Cardiac atrium fibroblast (primary cell): ENCODE measurements around the gene MYO5C.

DNA sequence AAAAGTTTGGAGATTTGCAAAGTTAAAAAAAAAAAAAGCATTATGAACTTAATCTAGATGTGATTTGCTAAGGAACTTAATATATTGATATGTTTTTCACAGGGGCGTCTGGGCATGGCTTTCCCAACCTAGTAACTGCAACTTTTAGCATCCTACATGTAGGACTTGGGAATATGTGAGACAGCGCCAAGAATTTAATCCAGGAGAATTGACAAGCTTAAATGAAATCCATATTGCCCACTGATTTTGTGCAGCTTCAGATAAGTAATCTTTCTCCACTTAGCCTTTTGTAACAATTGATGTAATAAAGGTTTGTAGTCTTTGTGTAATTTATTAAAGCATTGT lies 972 bp upstream of the GABPB1 start:
- RAMPAGE, long total RNA, result no peak

- RAMPAGE, long total RNA, result no peak
Measured at GRCh38 chr15:50798711-50799028, 33.2 kb upstream of the SPPL2A start.

GRCh38 chr15:51093505-51094568 lies 869 bp downstream of the TNFAIP8L3 start:
- RAMPAGE, long total RNA, result no peak

DNA sequence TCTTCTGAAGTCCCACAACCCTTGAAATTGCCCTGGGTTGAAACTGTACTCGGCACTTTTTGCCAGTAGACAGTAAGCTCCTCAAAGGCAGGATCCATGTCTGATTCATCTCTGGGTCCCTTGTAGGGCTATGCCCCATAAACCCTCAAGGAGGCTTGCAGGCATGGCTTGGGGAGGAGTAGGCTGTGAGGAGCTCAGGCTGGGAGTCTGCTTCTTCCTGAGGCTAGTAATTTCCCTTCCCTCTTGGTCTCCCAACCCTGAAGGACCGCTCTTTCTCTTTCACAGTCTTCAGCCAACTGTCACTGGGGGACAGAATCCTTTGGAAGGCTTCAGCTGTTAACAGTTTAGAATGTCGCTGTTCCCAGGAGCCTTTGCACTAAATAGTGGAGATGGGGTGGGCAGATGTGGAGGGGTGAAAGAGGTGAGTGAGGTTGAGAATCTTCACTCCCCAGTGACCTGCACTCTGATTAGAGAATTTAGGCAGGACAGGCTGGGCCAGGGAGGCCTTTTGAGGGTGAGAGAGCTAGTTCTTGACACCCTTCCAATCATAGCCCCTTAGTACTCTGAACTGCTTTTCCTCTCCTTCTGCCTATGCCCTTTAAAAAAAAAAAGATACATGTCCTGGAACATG lies 35.5 kb downstream of the CYP19A1 start:
- RAMPAGE, long total RNA, result no peak

GRCh38 chr15:51331938-51332776 lies 6.2 kb downstream of the CYP19A1 start:
- RAMPAGE, long total RNA, result no peak

- RAMPAGE, long total RNA, result no peak
Measured at GRCh38 chr15:51812904-51813441, 16.5 kb upstream of the TMOD3 start.

DNA sequence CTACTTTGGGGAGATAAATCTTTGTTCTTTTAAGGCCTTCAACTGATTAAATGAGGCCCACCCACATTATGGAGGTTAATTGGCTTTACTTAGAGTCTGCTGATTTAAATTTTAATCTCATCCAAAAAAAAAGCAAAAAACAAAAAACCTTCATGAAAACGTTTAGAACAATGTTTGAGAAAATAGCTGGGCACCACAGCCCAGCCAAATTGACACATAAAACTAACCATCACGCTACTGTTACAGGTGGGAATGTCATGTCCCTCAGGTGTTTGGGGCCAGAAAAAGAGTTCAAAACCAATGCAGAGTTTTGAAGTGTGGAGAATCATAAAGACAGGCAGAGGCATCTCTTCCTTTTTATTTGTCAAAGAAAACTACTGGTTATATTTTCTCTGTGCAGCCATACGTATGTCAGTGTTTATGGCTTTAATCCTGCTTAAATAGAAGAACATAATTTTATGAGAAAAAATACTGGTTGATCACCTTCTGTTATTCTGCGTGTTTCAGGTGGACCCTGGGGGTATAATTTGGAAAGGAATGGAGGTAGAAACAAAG lies 41.5 kb downstream of the TMOD3 start:
- RAMPAGE, long total RNA, result no peak

- RAMPAGE, long total RNA, result no peak
Measured at GRCh38 chr15:51907347-51907605, 64.3 kb downstream of the LEO1 start.

DNA sequence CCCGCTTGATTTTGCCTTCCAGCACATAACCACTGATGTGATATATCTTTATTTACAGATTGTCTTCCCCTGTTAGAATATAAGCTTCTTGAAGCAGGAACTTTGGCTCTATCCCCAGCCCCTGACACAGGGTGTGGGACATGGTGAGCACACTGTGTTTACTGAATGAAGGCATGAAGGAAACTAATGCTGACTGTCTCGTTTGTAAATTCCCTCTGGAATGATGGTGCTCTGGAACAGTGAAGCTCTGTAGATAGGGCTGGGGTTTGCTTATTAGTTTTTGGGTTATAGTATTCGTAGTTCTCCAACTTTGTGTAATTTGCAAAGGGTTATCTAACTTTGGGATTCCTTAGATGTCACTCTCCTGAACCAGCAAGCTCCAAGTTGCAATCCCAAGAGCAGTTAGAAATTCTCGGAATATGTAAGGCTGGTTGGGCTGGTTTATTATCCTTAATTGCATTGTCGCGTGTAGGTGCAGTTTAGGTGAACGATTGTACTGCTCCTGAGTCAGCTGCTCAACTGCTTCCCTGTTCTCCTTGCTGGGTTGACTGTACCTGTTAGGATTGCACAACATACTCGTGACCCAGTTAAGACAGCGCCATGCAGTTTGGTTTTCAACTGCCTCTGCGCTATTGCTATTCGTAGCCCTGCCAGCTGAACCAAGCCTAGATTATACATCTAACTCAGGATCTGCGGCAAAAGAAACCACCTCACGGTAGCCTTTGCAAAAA lies 41.2 kb downstream of the BCL2L10 start:
- RAMPAGE, long total RNA, result no peak

DNA sequence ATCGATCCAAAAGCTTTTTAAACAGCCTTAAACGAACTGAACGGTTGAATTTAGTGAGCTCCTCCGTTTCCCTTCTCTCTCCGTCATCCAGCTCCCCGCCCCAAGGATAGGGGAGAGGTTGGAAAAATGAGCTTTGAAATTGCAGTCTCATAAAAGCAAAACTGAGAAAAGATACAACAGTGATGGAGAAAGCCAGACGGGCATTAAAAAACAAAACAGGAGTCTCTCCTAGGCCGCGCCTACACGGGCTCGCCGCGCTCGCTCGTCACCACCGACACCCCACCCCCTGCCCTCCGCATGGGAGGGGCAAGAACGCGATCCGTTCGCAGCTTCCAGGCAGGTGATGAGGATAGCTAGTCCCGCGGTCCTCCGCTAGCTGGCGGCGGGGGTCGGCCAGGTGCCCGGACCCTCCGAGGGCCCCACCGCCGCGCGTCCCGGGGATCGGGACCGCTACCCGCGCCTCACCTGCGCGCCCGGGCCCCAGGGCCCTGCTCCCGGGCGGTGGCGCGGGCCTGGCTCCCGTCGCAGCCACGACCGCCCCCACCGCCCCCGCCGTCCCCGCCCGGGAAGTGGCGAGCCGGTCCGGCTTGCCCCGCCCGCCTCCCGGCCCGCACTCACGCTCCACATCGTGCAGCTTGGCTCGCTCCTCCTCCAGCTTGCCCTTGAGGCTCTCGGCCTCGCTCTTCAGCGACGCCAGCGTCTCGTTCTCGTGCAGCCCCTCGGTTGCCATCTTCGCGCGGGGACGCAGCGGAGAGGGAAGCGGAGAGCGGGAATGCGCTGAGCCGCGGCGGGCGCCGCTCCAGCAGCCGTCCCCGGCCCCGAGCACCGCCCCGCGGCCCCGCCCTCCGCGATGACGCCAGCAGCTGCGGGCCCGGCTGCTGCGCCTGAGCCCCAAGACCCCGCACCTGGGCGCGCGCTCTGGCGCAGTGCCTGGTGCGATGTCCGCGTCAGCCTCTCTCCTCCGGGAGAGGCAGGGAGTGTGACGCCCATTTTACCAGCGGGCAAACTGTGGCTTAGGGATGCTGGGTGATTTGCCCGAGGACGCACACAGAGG lies 11.7 kb downstream of the GNB5 start:
- RAMPAGE, long total RNA, result no peak

DNA sequence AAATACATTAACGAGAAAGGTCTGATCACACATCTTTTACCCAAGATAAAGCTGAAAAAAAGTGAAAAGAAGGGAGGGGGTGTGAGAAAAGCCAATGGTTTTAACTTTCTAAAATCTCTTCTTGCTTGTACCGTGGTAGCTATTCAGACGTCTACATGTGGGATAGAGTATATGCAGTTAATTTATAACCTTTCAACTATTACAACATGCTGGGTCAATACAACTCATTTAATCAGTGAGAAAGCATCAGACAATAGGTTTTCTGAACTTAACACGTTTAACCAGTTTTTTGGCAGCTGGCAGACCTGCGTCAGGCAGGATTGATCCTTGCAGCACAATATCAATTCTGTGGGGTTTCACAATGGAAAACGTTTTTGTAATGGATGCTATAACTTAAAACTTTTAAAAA lies 6.5 kb downstream of the GNB5 start:
- RAMPAGE, long total RNA, result no peak

DNA sequence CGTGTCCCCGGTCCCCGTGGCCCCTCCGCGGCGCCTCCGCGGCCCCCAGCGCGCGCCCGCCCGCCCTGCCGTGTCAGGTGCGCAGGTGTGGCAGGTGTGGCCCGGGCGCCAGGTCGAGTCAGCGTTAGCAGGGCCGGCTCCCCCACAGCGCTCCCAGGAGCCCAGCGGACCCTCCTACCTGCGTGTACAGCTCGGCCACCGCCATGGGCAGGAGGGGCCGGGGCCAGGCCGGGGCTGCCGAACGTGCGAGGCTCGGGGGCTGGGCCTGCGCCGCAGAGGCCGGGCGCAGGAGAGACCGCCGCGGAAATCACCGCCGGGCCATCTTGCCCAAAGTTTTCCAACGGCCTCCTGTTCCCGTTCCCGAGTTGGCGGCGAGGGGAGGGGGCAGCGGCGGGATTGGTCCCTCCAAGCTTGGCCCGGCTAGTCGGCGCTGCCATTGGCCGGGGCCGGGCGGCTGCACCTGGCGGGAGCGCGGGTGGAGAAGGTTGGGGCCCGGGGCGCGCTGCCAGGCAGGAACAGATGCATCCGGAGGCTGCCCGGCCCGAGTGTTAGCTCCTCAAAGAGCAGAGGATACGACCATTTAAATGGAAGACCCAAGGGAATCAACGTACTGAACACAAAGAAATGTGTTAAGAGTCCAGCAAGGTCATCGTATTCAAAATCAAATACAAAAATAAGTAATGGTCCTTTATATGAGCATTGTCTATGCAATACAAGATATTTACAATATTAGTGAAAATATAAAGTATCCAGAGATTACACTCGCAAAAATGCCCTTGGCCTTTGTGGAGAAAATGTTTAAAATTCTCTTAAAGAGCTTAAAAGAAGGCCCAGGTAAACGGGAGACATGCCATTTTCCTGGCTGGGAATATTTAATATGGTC lies at the start of gene MYO5C:
Gene MYO5C (minus strand): TSS at position 373 of the 883 bp plus-strand sequence.
- RAMPAGE, long total RNA, result no peak

DNA sequence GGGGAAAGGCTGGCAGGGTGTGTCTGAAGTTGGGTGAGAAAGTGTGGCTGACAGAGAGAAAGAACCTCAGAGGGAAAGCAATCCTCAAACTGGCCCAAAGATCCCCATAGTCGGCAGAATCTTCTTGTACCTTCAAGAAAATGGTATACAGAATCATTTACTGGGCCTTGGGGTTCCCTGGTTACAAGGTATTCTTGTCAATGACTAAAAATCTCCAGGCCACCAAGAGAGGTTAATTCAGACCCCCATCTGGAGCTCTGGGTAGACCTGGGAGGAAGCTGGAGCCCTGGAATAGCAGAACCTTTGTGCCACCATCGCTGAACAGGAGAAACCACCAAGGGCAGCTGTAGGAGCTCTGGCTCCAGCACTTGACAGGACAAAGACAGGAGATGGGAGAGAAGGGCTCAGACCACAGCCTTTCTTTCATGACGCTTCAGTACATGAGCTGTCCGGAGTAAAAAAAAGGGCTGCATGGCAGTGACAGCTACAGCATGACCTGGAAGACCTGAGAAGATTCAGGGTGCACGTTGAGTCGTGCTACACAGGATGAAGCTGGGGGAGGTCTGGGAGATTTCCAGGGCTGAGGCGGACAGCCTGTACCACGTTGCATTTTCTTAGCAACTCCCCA lies 15.2 kb upstream of the MYO5C start:
- RAMPAGE, long total RNA, result no peak

DNA sequence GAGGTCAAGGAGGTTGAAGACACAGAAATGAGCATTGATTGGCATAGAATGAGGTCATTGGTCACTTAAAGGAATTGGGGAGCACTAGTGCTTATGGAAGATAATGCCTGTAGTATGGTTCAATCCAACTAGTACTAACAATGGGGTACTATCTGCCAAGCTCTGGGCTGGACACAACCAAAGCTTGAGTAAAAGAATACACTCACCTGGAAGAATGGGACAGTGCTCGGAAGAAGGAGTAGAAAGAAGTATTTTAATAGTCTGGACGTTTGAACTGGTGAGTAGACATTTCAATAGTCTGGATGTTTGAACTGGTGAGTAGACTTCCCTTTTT lies 40.2 kb upstream of the ATOSA start:
- RAMPAGE, long total RNA, result no peak

DNA sequence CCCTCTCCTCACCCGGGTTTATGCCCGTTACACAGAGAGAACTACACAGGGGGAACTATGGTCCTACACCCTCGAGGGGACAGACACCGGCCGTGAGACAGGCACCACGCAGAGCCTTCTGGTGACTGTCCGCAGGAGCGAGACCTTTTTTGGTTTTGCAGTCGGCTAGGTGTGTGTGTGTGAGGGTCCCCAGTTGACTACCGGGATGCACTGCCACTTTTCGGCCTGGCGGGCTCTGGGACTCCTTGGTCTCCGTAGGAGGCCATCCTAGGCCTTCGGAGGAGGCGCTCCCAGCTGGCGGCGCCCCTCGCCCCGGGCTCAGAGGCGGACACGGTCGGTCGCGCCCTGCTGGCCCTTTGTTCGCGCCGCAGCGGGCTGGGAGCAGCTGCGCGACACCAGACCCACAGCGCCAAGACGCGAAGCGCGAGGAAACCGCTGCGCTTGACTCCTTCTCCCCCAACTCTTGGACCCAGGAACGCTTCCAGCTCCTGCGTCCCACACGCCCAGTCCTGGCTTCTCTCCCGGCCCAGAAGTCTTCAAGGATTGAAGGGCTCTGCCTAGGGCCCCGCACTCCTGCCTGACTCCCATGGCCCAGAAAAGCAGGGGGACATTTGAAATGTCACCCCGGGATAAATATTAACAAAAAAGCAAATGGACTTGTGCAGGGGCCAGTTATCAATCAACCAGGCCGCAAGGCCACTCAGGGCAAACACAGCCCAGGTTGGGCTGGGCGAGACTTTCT lies 5.4 kb downstream of the ONECUT1 start:
- RAMPAGE, long total RNA, result no peak

- RAMPAGE, long total RNA, result no peak
Measured at GRCh38 chr15:53115036-53115429, 324.9 kb upstream of the ONECUT1 start.

GRCh38 chr15:53438508-53438987 lies 320.9 kb downstream of the WDR72 start:
- RAMPAGE, long total RNA, result no peak

- RAMPAGE, long total RNA, result no peak
Measured at GRCh38 chr15:53449783-53450472, 309.5 kb downstream of the WDR72 start.

GRCh38 chr15:53791628-53791847 lies 32.1 kb upstream of the WDR72 start:
- RAMPAGE, long total RNA, result no peak

- RAMPAGE, long total RNA, result no peak
Measured at GRCh38 chr15:54803520-54804028, 393.2 kb downstream of the RSL24D1 start.